Right atrium auricular region (tissue), 2 donors: ENCODE measurements around a stretch of chr13.

DNA sequence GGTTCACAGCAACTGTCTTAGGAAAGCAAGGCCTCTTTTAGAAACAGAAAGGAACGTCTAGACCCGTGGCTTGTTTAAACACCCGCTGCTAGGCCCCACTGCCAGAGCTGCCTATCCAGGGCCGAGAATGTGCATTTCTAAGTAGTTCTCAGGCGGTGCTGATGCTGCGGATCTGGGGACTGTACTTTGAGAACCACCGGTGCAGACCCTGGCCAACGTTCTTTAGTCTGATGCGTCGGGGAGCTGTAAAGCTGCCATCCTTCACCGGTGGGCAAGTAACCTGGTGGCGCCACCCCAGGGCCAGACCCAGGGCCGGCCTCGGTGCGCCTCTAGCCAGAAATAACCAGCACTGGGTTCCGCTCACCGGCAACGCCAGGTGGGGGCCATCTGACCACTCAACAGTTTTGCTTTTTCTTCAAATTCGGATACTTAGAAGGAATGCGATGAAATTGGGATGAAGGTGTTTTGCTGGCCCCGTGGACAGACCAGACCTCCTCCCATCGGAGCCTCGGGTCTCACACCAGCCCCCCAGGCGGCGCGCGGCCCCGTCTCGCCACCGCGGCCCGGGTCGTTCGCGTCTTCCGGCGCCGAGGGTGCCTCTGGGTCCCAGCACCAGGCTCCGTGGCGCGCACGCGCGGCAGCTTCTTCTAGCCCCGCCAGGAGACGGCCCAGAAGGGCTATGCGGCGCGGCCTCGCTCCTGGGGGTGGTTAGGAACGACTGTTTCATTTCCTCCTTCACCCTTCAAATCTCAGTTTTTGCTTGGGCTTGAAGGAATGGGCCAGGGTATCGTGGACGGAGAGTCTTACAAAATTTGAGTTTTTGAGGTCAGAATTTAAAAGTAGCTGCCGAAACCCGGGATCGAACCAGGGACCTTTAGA is 46.9 kb downstream of the TGDS start:
- PRO-cap = bidirectional peak, plus-strand start at position 649 of the sequence, minus-strand start at position 601 of the sequence
- RAMPAGE, long total RNA, 2 experiments = no peak in any of the 2 experiments

- PRO-cap = no peak
- RAMPAGE, long total RNA, 2 experiments = no peak in any of the 2 experiments
Observed at GRCh38 chr13:94711887-94712164, 519 bp downstream of the SOX21 start.

DNA sequence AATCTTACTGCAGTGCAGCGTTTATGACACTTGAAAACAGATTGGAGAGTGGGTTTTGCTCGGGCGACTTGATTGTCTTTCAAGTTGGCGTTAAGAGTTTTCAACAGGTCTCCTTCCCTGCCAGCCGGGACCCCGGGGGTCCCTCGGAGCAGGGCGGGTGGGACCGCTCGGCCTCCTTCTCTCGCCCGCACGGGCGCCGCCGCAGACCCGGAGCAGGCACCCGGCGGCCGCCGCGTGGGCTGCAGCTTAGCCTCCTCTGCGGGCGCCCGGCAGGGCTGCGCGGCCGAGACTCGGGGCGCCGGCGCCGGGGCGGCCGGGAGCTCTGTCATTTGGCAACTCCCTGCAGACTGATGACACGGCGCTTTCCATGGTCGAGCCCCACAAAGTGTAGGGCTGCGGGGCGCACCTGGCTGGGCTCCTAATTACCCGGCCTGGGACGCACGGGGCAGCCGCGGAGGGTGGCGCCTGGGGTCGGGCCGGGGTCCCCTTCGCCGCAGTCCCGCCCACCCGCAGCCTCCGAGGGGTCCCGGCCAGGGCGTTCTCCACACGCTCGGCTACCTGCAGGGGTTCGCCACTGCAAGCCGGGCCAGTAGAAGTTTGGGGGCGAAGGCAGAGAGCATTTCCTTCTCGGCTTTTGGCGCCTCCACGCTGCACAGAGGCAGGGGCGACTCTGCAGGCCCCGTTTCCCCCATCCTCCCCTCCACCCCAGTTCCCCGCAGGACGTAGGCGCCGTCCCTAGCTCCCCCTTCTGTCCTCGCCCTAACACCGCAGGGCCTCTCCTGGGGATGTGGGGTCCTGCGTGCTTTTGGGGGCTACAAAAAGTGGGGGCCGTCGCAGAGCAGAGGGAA is 255.4 kb upstream of the SOX21 start:
- PRO-cap = no peak
- RAMPAGE, long total RNA, 2 experiments = no peak in any of the 2 experiments

DNA sequence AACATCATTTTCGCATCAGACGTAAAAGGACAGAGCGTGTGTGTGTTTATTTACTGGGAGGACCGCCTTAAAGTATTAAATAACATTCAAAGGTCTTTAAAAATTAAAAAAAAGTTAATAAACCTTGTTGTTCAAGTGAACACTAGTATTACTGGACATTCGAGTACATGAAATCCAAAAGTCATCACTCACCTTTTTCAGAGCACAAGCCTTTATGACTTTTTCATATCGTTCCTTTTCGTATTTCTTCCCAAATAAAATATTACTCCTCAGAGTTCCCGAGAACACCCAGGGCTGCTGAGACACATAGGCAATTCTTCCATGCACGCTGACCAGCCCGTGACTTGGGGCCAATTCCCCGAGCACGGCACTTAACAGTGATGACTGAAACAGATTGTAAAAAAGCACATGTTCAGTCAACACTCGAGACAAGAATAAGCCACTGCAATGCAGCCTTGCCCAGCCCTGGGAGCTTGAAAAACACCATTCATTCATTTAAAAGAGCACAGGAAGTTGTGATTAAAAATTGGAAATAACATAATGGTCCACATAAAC is 114.7 kb downstream of the ABCC4 start:
- PRO-cap = no peak
- RAMPAGE, long total RNA, 2 experiments = no peak in any of the 2 experiments

- PRO-cap = no peak
- RAMPAGE, long total RNA, 2 experiments = no peak in any of the 2 experiments
Observed at GRCh38 chr13:95298205-95298548, 3.1 kb downstream of the ABCC4 start.

DNA sequence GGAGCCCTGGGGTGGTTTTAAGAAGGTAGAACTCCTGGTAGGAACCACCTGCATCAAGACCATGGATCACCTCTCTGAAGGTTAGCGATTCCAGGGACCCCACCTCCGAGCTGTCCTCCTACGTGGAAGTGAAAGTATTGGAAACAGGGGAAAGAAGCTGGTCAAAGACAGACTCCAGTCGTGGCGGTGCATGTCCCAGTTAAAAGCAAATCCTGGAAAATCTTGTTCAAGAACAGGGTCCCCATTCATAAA is 1.1 kb downstream of the ABCC4 start:
- PRO-cap = no peak
- RAMPAGE, long total RNA, 2 experiments = no peak in any of the 2 experiments

GRCh38 chr13:97223988-97224742 is 2.0 kb downstream of the MBNL2 start:
- PRO-cap = no peak
- RAMPAGE, long total RNA, 2 experiments = no peak in any of the 2 experiments

GRCh38 chr13:97256959-97257571 is 34.9 kb downstream of the MBNL2 start:
- PRO-cap = no peak
- RAMPAGE, long total RNA, 2 experiments = no peak in any of the 2 experiments

GRCh38 chr13:97367457-97368021 is 66.4 kb upstream of the RAP2A start:
- PRO-cap = no peak
- RAMPAGE, long total RNA, 2 experiments = no peak in any of the 2 experiments

DNA sequence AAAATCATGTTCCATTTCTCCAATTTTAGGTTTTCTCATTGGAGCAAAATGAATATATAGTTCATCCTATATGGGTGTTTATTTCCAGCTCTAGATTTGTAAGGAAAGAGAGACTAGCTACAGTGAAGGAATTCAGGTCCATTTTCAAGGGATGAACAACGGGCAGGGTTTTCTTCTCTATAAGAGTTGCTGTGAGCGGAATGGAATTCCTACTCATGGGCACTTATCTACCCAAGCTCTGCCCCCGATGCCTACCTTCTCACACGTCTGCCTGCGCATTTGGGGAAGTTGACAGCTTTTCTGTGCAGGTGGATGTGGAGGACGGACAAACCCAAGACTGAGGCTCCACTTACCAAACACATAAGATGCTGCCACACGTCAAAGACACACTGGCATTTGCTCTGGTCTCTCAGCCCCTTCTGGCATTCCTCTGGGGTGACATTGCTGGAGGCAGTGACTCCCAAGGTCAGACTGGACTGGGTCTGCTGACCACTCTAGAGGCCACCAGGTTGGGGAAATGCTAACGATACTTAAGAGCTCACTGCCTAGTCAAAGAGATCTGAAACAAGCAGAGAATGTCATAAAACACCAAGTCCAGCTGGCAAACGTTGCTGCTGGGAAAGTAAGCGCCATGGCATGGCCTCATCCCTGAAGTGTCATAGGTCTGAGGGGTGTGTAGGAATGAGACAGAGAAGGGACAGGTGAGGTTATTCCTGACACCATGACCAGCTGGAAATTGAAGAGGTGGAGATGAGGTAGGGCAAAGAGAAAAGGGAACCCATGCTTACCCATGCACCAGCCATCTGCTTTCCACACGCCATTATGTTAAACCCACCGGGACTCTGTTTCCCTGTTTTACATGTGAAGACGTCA is 59.0 kb upstream of the RAP2A start:
- PRO-cap = no peak
- RAMPAGE, long total RNA, 2 experiments = no peak in any of the 2 experiments

DNA sequence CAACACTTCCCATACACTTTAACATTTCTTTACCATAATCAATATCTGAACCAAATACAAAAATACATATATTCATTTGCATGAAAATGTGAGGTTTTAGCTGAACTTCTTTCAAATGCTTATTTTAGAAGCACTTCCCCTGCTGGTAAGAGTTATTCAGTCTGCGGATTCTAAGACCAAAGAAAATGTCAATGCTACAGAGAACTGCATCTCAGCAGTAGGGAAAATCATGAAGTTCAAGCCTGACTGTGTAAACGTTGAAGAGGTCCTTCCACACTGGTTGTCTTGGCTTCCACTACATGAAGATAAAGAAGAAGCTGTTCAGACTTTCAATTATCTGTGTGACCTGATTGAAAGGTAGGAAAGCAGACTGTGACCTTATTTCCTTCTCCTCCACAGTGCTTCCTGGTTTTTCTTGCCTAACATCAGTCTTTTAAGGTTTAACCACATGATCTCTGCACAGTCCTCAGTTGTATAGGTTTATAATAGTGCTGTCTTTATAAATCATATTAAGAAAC is 66.0 kb downstream of the IPO5 start:
- PRO-cap = no peak
- RAMPAGE, long total RNA, 2 experiments = no peak in any of the 2 experiments

GRCh38 chr13:98188610-98189105 is 11.6 kb upstream of the RNF113B start:
- PRO-cap = no peak
- RAMPAGE, long total RNA, 2 experiments = no peak in any of the 2 experiments

- PRO-cap = no peak
- RAMPAGE, long total RNA, 2 experiments = no peak in any of the 2 experiments
Observed at GRCh38 chr13:98272423-98273441, 95.7 kb upstream of the RNF113B start.

DNA sequence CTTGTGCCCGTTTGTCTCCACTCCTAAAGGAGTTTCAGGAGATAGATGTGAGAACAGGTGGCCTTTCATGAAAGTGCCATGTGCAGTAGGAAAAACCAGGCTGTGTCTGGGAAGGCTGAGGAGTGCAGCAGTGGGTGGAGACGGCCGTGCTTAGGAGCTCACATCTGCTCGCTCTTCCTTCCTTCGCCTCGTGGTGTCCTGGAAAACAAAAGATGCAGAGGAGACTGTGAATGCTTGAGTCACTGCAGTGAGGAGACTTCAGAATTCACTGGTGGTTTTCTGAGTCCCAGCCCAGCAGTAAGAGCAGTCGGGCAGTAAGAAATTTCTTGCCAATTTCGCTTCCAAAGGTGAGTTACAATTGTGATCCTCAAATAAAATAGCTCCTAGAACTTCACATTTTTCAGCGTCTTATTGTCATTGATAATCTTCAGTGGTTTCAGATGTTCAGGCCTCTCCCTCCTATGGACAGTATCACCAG is 138.5 kb upstream of the RNF113B start:
- PRO-cap = no peak
- RAMPAGE, long total RNA, 2 experiments = no peak in any of the 2 experiments

GRCh38 chr13:98327720-98328791 is 151.0 kb upstream of the RNF113B start:
- PRO-cap = no peak
- RAMPAGE, long total RNA, 2 experiments = no peak in any of the 2 experiments

DNA sequence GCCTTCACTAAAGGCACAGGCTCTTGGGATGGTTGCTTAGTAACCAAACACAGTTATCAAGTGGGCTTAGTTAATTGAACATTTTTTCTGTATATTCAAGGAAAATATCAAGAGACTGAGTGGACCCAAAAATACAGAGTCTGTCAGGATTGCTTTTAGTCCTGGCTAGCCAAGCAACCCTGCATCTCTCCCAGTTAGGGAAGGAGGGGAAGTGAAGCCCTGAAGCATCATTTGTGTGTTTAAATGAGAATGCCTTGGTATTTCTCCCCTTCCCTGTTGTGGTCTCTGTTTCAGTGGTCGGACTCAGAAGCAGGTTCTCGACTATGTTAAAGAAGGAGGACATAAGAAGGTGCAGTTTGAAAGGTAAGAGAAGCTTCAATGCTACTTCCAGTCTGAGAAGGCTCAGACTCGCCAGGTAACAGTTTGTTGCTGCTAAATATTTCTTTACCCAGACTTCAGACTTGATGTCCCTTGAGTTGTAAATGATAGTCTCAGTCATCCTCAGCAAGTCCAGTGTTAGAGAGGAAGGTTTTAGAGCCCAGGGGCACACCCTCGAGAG is 186.3 kb downstream of the STK24 start:
- PRO-cap = no peak
- RAMPAGE, long total RNA, 2 experiments = no peak in any of the 2 experiments

DNA sequence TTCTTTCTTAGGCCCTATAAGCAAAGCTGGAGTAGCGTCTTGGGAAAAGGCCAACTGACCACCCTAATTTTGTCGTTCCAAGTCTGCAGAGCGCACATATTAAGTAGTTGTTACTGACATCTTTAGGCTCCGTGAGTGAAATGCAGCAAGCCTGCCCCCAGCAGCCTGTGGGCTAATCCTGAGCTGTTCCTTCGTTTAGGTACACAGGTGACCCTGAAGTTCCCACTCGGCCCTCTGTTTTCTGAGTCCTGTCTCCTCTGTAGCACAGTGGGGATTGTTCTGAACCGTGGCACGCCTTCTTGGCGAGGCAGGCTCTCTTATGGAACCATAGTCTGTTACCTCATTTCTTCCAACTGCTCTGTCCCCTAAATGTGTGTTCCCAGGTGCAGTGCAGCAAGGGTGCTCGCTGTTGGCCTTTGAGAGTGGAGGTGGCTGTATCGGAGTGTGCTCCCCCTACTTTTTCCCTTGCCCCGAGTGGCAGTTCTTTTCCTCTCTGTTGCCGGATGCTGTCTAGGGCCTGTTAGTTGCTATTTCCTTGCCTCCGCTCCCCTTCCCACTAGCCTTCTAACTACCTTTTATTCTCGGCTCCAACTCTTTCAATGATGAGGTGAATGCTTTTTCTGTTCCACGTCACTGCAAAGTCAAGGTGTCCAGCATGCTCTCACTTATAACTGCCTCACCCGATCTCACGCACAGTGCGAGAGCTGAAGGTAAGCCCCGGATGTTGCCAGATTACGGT is 170.3 kb downstream of the STK24 start:
- PRO-cap = no peak
- RAMPAGE, long total RNA, 2 experiments = no peak in any of the 2 experiments

DNA sequence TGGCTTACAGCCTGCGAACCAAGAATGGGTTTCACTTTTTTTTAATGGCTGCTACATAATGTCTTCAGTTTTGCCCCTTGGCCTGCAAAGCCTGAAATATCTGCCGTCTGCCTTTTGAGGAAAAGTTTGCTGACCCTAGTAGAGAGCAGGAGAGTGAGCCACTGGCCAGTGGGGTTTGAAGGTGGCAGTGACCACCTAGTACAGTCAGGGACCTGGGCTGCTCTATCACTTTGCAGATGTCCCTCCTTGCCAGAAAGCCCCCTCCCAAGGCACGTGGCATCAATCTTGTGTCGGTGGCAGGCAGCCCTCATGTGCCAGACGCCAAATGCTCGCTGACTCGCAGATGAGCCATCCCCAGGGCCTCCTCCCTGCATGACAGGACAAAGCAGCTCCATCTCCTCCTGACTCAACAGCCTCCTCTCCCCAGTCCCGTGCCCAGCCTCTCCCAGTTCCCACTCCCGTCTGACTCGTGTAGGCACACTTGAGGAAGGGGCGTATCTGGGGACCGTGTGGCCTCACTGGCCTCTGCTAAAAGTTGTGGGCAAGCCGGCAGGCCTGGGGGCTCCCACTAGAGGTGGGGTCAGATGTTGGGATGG is 133.7 kb downstream of the STK24 start:
- PRO-cap = no peak
- RAMPAGE, long total RNA, 2 experiments = no peak in any of the 2 experiments

- PRO-cap = no peak
- RAMPAGE, long total RNA, 2 experiments = no peak in any of the 2 experiments
Observed at GRCh38 chr13:98446049-98446611, 130.8 kb downstream of the STK24 start.

GRCh38 chr13:98529328-98530364 is 47.3 kb downstream of the STK24 start:
- PRO-cap = no peak
- RAMPAGE, long total RNA, 2 experiments = no peak in any of the 2 experiments